Pulmonary lymph node (tissue), 1 donor: ENCODE measurements around a stretch of chr14.

DNA sequence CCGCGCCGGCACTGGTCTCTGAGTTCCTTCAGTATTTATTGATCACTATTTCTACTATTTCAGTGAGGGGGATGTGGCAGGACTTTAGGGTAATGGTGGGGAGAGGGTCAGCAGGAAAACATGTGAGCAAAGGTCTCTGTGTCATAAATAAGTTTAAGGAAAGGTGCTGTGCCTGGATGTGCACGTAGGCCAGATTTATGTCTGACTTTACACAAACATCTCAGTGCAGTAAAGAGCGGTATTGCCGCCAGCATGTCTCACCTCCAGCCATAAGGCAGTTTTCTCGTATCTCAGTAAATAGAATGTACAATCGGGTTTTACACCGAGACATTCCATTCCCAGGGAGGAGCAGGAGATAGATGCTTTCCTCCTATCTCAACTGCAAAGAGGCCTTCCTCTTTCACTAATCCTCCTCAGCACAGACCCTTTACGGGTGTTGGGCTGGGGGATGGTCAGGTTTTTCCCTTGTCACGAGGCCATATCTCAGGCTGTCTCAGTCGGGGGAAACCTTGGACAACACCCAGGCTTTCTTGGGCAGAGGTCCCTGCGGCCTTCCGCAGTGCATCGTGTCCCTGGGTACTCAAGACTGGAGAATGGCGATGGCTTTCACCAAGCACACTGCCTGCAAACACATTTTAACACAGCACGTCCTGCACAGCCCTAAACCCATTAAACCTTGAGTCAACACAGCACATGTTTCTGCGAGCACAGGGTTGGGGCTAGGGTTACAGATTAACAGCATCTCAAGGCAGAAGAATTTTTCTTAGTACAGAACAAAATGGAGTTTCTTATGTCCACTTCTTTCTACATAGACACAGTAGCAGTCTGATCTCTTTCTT, 2.6 kb upstream of the CKB start:
- PRO-cap: no peak

GRCh38 chr14:103534351-103535116, 5.5 kb downstream of the TRMT61A start:
- PRO-cap: no peak

- PRO-cap: no peak
Observed at GRCh38 chr14:103542014-103543130, 13.4 kb downstream of the TRMT61A start.

DNA sequence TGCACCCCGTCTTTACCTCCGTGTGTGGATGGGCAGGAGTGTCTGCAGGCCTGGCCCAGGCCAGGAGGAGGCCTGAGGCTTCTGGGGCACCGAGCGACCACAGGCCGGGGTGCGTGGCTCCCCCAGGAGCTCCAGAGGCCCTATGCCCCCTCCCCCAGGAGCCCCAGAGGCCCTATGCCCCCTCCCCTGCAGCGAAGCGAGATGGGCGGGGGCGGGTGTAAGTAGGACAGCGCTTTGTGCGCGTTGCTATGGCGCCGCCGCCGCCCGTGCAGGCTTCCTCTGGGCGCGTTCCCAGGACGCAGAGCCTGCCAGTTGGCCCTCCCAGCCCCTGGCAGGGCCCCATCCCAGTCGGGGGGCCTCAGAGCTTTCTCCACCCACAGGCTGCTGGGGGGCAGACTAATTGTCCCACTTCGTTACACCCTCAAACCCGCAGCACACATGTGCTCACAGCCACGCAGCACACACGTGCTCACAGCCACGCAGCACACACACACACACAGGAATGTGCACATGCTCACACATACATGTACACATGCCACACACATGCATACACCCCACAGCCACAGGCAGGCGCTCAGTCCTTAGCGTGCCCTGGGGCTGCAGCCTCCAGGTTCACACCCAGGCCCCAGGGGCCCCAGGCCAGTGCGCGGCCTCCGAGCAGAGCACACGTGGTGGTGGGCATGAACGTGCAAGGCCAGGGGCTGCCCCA, 15.4 kb downstream of the TRMT61A start:
- PRO-cap: no peak

- PRO-cap: no peak
Observed at GRCh38 chr14:103558803-103559440, 3.5 kb downstream of the BAG5 start.

- PRO-cap: no peak
Observed at GRCh38 chr14:103654305-103654968, 25.4 kb downstream of the KLC1 start.

DNA sequence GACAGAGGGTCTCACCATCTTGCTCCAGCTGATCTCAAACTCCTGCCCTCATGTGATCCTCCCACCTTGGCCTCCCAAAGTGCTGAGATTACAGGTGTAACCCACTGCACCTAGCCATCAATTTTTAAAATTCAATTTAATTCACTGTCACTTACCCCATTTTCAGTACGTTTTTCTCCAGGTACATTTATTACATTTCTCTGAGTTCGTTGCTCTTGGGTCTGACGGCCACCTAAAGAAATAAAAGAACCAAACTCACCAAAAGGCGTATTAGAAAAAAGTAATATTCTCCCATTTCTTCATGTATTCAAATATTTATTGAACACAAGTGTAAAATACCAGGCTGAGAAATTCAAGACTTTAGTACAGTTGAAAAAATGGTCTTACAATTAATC, 63.0 kb downstream of the ZFYVE21 start:
- PRO-cap: no peak

GRCh38 chr14:103819889-103820505, 27.4 kb downstream of the PPP1R13B start:
- PRO-cap: no peak

GRCh38 chr14:103891136-103892111, 29.9 kb downstream of the ATP5MJ start:
- PRO-cap: no peak

DNA sequence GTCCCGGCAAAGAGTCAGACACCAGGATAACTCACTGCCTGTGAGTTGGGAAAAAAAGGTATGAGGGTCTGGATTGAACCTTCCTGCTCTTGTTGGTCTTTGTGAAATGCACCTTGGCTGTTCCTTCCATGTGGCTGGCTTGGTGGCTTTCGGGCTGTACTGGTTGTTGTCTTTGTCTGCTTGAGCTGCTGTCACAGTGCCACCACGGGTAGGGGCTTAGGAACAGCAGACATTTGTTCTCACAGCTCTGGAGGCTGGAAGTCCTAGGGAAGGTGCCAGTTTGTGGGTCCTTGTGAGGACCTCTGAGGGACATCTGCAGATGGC, 35.7 kb upstream of the ASPG start:
- PRO-cap: no peak

DNA sequence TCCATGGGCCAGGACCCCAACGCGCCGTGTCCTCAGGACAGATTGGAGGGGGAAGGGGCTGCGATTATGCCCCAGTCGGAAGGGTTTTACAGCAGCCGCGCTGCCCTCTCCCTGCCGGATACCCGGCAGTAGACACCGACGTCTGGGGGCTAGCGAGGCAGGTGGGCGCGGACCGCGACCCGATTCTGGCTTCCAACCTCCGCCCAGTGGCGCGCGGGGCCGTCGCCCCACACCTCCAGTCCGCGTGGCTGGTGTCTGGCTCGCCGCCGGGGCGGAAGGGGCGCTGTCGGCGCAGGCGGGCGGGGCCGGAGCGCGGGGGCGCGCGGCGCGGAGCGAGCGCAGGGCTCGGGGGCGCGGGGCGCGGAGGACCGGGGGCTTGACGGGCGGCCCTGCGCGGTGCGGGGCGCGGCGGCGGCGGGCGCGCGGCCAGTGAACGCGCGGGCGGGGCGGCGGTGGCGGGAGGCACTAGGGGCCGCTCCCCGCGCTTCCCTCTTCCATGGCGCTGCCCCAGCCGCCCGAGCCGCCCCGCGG, 2.4 kb upstream of the KIF26A start:
- PRO-cap: no peak

DNA sequence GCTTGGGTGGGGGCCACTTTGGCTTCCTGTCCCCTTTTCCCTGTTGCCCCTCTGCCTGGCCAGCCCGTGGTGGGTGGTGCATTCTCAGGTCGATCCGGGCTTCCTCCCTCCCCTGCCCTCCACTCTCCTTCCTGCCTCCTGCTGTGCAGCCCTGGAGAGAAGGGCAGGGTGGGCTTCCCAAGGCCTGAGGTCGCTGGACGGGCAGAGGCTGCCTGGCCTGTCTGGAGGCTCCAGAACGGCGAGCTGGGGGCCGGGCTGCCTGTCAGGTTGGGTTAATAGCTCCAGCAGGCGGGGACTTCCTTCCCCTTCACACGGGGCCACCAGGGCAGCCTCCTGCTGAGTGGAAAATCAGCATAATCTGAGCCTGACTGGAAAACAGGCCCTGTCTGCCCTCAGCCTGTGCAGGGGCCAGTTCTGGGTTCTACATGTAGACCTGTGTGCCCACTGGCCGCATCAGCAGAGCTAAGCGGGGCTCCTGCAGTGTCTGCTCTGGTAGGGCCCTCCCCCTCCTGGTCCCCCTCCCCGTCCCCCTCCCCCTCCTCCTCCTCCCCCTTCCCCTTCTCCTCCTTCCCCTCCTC, 11.3 kb downstream of the KIF26A start:
- PRO-cap: no peak

DNA sequence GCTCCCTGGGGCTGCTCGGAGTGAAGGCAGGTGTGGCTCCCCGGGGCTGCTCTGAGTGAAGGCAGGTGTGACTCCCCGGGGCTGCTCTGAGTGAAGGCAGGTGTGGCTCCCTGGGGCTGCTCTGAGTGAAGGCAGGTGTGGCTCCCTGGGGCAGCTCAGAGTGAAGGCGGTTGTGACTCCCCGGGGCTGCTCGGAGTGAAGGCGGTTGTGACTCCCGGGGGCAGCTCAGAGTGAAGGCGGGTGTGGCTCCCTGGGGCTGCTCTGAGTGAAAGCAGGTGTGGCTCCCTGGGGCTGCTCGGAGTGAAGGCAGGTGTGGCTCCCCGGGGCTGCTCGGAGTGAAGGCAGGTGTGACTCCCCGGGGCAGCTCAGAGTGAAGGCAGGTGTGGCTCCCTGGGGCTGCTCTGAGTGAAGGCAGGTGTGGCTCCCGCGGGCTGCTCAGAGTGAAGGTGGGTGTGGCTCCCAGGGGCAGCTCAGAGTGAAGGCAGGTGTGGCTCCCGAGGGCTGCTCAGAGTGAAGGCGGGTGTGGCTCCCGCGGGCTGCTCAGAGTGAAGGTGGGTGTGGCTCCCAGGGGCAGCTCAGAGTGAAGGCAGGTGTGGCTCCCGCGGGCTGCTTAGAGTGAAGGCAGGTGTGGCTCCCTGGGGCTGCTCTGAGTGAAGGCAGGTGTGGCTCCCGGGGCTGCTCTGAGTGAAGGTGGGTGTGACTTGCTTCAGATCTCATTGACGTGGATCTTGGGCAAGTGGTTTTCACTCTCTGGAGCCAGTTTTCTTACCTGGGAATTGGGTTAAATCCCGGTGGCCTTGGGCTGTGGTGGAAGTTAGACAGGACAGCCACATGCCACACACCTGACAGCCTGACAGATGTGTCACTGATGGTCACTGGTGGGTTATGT, 87.3 kb downstream of the KIF26A start:
- PRO-cap: no peak

- PRO-cap: no peak
Observed at GRCh38 chr14:104268056-104268426, 129.7 kb downstream of the KIF26A start.

GRCh38 chr14:104281005-104281480, 142.7 kb downstream of the KIF26A start:
- PRO-cap: no peak

- PRO-cap: no peak
Observed at GRCh38 chr14:104389292-104389726, 190.3 kb upstream of the C14orf180 start.

GRCh38 chr14:104389727-104390504, 189.6 kb upstream of the C14orf180 start:
- PRO-cap: no peak

DNA sequence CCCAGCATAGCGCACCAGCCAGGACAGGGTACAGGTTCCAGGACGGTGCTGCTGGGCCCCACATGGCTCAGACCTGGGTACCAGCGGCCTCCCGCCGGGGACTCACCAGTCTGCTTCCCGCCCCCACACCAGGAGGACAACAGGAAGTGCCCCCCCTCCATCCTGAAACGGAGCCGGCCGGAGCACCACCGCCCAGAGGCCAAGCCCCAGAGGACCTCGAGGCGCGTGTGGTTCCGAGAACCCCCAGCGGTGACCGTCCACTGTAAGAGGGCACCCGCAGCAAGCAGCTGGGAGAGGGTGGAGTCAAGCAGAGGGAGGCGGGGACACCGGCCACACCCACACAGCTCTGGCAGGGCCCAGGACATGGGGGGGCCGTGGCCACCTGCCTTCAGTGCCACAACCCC, 8.1 kb downstream of the C14orf180 start:
- PRO-cap: no peak

- PRO-cap: no peak
Observed at GRCh38 chr14:104658209-104658960, 31.0 kb upstream of the INF2 start.

DNA sequence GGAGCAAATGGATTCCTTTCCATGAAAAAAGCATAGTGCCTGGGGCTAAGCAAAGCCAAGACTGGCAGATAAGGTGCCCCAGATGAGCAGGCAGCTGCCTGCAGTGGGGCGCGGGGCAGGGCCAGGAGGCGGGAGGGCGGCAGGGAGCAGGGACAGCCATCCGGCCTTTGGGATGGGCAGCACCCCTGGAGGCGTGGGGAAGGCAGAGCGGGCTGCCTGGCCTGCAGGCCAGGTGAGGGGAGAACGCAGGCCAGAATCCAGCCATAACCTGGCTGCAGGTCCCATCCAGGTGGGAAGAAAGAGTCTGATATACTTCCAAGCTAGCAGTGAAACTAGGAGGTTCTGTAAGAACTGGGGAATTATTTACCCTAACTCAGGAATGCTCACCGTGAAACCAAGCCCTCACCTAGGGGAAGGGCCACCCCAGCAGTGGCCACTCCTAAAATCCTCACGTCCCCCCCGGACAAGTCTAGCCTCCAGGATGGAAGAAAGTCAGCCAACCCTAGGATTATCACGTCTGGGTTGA, 7.0 kb upstream of the INF2 start:
- PRO-cap: no peak